M059J (cell line): ENCODE measurements around the genes CLDN7, SPEM1 and SPEM3.

DNA sequence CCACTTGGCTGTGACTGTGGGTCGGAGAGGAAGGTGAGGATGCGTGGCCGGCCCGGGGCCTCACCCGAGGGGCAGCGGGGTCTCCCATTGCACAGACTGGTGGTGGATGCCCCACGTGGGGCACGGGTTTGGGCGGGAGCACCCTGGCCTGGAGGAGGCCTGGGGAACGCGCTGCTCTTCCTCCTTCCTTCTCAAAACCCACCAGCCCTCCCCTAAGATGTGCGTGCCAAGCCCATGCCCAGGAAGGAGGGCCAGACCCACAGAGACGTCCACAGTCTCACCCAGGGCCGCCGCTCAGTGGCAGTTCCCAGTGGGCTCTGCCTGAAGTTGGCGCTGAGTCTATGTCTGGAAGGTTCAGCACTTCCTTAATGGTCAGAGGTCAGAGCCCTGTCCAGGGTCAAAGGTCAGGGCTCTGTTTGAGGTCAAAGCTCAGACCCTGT lies 26.2 kb downstream of the PIMREG start:
- RAMPAGE, long total RNA, result no peak

DNA sequence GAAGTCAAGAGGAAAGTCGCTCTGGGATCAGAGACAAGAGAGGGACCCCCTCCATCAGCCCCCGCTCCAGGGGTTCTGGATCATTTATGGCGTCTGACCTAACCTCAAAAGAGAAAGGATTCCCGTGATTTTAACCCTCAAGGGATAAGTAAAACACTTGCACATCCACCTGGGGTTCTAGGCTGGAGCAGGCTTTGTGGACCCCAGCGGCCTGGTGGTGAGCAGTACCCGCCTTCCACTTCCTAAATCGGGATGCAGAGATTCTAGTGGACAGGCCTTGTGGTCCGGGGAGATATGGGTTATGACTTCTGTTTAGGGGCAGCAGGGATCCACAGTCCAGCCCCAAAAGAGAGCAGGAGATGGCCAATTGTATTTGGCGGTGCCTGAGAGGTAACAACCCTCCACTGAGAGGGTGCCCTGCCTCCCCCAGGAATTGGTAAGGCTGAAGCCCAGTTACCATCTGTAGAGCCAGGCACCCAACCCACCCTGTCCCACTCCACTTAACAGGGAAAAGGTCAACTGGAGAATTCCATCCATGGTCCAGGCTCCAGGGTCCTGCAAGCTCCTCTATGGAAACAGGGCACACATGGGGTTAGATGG lies 768 bp upstream of the PITPNM3 start:
- RAMPAGE, long total RNA, result no peak

DNA sequence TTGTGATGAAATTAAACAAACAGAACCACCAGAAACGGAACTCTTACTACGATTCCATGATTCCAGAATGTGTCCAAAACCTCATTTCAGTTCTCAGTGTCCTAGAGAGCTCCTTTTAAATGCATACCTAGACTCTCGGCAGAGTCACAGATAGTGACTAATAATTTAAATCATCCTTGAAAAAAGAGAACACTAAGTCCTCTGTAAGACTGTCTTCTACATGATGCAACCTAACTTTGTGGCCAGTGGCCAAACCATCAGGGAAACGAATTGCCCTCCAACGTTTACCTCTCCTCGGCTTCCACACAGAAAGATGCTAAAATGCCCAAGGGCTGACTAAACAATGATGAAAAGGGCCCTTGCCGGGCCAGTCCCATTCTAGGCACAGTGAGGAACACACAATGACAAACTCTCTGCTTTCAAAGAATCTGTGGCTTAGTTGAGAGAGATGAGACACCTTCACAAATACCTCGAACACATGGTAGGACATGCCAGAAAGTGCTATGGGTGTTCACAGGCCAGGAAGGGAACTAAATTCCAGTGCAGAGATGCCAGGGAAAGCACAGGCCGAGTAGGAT lies 35.2 kb upstream of the PITPNM3 start:
- RAMPAGE, long total RNA, result no peak

- RAMPAGE, long total RNA, result no peak
Observed at GRCh38 chr17:6752006-6752863, 3.6 kb upstream of the XAF1 start.

- RAMPAGE, long total RNA, result no peak
Observed at GRCh38 chr17:6795936-6796826, 20.2 kb downstream of the FBXO39 start.

DNA sequence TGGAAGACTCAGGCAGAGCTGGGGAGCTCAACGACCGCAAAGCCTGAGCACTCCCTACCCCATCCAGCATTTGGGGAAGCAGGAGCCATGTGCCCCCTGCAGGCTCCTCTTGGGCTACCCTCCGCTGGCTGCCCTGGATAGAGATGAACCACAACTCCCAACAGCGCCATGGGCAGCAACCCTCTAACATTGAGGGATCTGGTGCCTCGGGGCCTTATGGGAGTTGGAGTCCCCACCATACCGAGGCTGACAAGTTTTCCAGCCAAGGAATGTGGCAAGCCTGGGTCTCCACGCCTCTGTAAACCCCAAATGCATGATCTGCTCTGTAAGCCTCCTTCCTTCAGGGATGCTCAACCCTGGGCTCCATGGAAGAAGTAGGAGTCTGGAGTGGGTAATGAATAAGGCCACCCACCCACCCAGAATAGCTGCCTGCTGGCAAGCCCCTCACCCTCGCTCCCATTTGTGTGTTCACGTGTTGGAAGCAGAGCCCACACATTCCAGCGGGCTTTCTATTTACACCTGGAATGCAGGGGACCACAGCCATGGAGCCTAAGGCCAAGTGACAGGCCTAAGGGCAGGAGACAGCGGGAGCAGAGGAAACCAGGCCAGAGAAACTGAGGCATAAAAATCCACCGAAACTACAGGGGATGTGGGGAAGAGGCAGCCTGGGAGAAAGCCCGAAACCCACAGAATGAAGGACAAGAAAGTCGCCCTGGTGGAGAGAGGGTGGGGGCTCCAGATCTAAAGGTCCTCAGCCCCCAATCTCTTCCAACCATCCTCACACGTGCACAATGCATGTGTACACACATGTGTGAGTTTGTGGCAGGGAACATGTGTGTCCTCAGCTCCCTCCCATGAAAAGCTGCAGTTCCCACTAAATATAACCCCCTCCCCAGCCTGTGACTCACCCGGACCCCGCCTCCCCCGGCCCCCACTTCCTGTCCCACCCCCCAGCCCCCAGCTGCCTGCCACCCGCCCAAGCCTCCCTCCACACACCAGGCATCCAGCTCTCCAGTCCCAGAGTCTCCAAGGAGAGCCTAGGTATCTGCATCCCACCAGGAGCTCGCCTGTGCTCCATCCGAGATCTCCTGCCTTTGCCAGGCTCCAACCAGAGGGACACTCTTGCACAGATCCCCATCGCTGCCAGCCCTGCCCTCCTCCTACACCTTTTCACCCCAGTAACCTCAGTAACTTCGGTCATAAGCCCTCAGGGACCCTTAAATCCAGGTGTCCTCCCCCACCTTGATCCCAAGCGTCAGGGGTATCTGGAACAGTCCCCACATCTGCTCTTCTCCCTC lies 2.0 kb downstream of the DLG4 start:
- RAMPAGE, long total RNA, result no peak

DNA sequence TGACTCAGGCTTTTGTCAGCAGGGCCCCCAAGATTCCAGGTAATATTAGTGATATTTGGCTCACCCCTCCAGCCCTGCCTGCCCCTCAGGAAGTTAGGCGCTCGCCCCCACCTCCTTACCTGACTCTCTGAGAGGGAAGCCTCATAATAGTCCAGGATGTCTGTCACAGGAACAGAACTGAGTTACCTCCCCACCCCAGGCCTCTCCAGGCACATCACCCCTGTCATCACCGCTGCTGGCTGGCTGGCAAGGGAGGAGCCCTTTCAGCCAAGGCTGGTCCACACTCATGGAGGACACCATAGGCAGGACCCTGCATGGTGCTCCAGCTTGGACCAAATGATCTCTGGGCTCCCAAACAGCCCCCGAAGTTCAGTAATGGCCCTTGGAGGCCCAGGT lies 693 bp upstream of the DLG4 start:
- RAMPAGE, long total RNA, result no peak

- RAMPAGE, long total RNA, result no peak
Observed at GRCh38 chr17:7241121-7241662, 1.1 kb downstream of the GABARAP start.

- RAMPAGE, long total RNA, result no peak
Observed at GRCh38 chr17:7248698-7249205, 2.8 kb downstream of the CTDNEP1 start.

GRCh38 chr17:7251854-7252170 lies 203 bp upstream of the ELP5 start:
- RAMPAGE, long total RNA, result no peak

DNA sequence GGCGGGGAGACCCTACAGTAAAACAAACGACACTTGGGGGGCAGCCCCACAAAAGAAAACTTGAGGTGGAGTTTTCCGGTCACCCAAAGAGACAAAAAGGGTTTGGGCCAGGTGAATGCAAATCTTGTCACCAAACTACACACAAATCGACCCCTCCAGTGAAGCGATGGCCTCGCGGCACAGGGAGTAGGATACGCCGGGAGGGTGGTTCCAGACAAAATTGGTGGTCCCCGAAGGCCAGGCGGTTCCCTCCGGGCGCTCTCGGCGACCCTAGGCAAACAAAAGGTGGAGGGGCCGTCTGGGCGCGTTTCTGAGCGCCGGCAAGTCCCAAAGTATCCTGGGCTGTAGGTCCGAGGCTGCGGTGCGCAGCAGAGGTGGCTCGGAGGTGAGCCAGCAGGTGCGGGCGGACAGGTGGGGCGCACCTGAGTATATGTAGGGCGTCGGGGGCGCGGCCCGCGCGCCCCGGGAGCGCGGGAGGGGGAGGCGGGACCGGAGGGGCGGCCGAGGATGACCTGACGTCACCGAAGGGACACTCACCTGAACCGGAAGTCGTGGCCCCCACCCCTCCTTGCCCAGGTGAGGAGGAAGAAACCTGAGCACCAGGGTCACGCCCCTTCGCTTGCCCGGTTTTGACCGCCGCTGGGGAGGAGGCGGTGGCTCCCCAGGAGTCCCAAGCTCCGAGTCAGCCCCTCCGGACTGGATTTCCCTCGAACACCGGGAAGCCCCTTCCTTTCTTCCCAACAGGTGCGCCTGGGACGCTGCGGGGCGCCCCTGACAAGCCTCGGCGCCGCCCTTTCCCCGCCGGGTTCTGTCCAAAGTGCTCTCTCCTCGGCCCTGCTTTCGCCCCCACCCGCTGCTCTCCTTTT lies at the start of gene CLDN7:
Gene CLDN7 (minus strand): TSS at position 405 of the 866 bp plus-strand sequence.
- RAMPAGE, long total RNA, result no peak

DNA sequence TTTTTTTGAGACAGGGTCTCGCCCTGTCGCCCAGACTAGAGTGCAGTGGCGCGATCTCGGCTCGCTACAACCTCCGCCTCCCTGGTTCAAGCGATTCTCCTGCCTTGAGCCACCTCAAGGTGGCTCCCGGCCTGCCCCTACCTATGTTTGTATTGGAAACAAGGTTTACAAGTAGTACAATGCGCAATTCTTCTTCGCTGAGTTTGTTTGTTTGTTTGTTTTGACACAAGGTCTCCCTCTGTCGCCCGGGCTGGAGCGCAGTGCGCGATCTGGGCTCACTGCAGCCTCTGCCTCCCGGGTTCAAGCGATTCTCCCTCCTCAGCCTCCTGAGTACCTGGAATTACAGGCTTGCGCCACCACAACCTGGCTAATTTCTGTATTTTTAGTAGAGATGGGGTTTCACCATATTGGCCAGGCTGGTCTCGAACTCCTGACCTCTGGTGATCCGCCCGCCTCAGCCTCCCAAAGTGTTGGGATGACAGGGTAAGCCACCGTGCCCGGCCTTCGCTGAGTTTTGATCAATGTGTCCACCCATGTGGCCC lies 907 bp upstream of the YBX2 start:
- RAMPAGE, long total RNA, result no peak

DNA sequence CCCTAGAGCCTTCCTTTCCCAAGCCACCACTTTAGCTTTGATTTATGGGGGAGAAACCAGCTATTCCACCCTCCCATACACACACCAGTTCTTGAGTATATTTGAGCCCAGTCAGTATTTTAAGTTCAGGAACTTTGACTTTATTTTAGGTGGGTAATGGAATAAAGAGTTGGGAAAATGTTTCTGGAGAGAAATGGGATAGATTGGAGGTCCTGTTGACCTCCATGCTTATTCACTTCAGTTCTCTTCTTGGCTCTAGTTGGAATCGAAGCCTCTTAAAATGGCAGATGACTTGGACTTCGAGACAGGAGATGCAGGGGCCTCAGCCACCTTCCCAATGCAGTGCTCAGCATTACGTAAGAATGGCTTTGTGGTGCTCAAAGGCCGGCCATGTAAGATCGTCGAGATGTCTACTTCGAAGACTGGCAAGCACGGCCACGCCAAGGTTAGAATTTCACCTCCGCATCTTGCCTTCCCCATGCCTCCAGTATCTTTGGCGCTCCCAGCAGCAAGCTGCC lies 2.0 kb downstream of the EIF5A start:
- RAMPAGE, long total RNA, result no peak

GRCh38 chr17:7351134-7352124 lies 533 bp upstream of the KCTD11 start:
- RAMPAGE, long total RNA, result no peak

DNA sequence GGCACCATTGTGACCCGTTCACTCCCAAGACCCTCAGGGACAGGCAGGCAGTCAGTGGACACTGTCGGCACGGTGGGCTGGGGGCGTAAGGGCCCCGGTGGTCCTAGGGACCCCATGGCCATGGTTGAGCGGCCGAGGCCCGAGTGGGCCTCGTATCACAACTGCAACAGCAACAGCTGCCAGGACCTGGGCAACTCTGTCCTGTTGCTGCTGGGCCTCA lies at the start of gene SPEM1:
Gene SPEM1 (plus strand): TSS at position 54 of the 220 bp plus-strand sequence.
- RAMPAGE, long total RNA, result no peak

GRCh38 chr17:7426139-7426567 lies 737 bp downstream of the SPEM2 start:
- RAMPAGE, long total RNA, result no peak

DNA sequence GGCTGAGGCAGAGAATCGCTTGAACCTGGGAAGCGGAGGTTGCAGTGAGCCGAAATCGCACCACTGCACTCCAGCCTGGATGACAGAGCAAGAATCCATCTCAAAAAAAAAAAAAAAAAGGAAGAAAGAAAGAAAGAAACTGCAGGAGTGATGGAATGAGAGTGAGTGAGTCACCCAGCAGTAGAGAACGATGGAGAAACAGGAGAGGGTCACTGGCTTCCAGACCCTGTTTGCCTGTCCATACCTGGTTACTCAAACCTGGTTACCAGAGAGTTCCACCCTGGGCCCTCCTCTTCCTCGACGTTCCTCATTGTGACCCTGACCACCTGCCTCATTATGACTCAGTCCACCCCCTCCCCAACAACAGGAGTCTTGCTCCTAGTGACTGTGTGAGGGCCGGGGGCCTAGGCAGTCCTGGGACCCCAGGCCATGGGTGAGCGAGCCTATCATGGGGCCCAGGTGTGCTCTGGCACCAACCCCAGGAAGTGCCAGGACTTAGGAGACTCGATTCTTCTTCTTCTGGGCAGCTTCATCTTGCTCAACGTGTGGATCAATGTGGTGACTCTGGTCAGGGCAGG lies at the start of gene SPEM3:
Gene SPEM3 (plus strand): TSS at position 384 of the 578 bp plus-strand sequence.
- RAMPAGE, long total RNA, result no peak

DNA sequence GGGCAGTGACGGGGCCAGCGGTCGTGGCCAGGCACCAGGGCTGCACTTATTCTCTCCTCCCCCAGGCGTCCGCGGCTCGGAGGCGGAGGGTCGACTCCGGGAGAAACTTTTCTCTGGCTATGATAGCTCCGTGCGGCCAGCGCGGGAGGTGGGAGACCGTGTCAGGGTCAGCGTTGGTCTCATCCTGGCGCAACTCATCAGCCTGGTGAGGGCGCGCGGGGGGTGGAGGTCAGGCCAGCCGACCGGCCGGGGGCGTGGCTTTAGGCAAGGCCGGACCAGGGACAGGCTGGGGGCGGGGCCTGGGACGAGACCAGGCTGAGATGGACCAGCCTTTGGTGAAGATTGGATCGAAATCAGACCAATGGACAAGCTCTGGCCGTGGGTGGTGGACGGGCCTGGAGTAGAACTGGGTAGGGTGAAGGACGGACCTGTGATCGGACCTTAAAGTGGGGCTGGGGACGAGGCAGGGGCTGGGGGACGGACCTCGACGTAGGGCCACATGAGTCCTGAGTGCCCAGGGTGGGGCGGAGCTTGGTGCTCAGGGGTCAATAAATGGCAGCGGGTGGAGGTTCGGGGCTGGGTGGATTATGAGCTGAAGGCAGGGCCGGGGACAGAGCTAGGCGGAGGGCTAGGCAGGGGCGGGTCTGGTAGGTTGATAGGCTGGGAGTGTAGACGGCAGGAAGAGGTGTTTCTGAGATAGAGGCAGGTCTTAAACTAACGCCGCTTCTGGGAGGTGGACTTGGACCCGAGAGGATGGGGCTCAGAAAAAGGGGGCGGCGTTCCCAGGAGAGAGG lies 541 bp downstream of the CHRNB1 start:
- RAMPAGE, long total RNA, result no peak

DNA sequence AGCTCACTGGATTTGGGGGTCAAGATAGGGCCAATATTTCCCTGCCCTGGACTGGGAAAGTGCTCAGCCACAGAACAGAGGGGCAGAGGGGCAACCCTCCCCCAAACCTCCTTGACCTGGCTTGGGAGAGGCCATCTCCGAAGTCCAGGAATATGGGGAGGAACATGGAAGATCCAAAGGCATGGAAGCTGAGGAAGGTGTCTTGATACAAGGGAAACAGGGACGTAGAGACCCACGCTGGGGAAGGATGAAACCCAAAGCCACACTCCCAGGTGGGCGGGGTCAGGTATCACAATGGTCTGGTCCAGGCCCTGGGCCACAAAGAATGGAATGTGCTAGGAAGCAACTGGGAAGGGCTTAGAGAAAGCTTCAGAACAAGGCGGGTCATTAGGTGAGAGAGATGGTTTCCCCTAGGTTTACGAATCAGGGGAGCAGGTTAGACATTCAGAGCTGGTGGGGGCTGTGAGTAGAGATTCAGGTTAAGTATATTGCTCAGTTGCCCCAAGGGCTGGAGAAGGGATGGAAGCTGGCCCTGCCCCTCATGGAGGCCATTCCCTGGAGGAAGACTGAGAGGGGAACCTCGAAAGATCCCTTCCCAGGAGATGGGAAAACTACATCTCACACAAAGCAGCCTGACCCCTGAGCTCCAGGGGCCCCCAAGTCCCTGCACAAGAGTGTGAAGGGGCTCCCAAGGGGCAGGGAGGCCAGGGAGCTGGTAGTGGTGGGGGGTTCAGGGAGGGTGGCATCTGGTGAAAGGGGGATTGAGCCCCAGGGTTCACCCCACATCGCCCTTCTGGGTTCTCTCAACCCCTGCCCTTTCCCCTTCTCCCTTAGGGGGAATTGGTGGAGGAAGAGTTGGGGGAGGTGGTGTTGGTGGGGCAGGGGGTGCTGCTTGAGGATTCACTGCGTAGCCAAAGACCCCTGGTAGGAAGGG lies 16.6 kb downstream of the CHRNB1 start:
- RAMPAGE, long total RNA, result no peak

- RAMPAGE, long total RNA, result no peak
Observed at GRCh38 chr17:7508682-7509299, 27.5 kb downstream of the SLC35G6 start.